ENCODE measurements around a stretch of chr1.

DNA sequence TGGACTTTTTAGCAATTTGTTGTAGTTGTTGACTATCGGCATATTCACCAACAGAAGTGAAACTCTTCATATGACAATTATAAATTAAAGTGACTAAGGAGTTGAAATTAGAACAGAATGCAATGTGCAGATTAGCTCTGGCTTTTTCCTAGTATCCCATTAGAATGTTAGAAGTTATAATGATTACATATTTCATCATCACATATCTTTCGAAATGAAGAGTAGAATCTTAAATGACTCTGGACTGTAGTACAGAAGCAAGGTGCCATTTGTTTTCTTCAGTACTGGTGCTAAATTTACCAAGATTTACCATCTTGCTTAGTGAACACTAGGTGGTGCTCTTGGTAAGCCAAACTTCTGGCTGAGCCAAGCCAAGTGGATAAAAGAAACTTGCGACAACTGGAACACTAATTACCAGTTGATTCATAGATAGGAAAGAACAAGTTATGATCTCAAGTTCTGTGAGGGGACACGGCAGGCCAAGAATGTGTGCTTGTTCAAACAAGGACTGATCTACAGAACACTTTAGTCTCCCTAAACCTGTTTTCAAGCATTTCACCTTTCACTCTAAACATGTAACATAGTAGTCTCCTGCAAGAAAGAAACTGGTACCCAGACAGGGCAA, 19.7 kb downstream of the SPRTN start:
- PRO-cap: no peak
- RAMPAGE, long total RNA, 3 experiments: no peak in any of the 3 experiments

DNA sequence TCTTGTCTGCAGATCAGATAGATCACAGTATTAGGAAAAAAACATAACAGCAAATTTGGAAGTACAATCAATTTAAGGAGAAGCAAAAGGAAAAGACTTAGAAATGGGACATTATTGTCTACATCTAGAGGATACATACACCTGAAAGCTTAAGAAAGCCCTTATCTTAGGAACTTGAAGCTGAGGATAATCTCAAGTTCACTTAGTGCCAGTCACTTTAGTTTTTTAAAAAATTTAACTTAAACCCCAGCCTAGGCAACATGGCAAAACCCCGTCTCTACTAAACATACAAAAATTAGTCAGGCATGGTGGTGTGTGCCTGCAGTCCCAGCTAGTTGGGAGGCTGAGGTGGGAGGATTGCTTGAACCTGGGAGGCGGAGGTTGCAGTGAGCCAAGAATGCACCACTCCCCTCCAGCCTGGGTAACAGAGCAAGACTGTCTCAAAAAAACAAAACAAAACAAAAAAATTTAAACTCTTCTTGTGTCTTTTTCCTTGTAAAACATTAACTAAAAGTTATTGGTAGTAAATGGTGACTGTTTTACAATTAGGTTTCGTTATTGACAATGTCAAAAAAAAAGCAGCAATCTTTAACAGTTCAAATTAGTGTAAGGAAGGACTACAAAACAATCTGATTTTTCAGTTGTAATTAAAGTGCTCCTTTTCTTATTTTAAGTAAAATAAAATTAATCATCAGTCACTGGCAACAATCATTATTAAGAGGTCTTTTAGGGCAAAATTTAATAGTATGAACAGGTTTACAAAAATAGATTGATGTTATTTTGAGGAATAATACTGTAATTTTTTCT, 27.3 kb downstream of the SPRTN start:
- PRO-cap: no peak
- RAMPAGE, long total RNA, 3 experiments: no peak in any of the 3 experiments

DNA sequence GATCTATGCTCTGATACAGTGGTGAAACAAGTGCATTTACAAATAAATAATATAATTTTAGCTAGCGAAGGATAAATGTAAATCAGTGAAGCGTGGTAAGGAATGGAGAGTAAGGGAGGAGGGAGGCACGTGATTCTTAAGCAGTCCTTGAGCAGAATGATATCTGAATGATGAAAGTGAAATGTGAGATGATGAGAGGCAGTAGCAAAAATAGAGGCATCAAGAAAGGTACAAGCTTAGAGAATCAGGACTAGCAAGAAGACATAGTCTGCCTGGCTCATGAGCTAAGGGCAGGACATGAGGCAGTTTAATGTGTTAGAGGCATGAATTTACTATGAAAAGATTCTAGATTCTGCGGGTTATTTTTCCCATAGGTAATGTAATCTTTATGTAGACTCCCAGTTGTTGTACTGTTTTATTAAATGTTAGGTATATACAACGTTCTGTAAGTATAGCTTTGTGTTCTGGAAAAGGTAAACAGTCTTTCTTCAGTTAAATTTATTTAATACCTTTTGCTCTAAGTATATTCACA, 6.4 kb downstream of the TSNAX start:
- PRO-cap: no peak
- RAMPAGE, long total RNA, 3 experiments: no peak in any of the 3 experiments

DNA sequence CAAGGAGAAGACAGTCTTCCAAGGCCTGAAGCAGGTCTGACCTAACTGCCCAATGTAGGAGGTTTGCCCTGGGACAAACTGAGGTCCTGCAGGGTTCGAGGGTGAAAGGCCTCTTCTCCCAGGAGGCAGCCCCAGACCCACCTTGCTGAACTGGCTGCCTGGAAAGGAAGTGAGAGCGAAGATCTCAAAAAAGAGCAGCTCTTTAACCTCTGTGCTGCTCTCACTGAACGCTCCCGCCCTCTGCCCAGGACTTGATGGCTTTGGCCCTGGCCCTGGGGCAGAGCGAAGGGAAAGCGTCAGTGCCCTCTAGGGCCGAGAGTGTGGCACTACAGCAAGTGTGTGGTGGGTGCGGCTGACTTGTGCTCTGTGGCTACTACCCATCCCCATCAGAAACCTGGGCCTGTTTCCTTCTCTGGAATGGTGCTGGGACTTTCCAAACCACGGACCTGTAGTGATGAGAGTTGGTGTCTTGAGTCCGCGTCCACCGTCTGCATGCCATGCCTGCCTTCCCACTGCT, 180.0 kb downstream of the DISC1 start:
- PRO-cap: no peak
- RAMPAGE, long total RNA, 3 experiments: no peak in any of the 3 experiments

DNA sequence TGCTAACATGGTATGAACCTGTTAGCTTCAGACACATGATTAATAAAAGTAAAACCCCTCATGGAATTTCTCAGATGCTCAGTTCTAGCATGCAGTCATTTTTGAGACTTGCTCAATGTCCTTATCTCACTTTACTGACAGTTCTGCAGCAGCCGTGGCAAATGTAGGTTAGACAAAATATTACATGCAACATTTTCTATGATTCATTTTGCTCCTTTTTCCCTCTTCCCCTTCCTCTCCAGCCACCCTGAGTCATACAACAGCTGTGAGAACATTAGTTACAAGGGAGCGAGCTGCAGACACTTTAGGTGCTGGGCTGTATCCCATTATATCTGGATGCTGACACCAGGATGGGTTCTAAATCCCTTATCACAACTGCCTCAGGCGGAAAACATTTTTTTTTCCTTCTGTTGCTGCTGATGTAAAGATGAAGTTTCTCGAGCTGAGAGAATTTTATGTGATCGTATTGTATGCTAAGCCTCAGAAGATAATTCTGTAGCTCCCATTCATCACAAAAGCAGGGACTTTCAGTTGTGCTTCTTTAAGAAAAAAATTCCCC, 344.8 kb downstream of the DISC1 start:
- PRO-cap: no peak
- RAMPAGE, long total RNA, 3 experiments: no peak in any of the 3 experiments

DNA sequence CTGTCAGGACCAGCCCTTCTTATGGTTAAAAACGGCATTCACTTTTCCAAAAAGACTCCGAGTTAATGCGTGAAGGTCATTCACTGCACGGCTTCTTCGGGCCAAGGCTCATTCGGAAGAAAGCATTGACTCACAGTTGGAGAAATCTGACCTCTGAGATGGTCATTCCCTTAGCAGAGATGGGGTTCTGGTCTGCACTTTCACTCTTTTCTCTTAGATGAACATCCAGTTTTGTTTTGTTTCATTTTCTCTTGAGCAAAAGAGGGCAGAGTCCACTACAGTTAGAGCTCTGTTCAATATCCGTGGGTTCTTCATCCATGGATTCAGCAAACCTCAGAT, 57.3 kb upstream of the SIPA1L2 start:
- PRO-cap: no peak
- RAMPAGE, long total RNA, 3 experiments: no peak in any of the 3 experiments

DNA sequence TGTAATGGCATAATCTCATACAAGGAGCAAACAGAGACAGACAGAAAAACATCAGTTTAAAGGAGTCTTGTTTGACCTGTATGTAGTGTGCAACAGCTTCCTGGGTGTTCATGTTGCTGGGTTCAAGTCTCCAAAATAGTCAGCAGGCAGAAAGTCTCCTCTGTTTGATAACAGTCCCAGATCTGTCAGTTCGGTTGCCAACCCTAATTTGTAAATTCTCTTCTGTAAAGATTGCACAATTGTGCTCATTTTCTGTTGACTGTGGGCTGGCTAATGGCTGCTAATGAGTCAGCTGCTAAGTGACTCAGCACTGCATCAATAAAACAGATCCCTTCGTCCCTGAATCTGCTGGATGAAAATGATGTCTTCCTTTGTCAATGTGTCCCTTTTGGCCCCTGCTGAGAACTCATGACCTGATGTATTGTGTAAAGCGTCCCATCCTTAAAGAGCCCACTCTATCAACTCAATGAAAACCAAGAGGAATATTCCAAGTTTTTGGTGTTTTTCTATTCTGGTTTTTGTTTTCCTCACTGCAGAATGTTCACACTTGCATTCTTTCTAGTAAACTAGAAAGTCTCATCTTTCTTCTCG, 74.8 kb upstream of the SIPA1L2 start:
- PRO-cap: no peak
- RAMPAGE, long total RNA, 3 experiments: no peak in any of the 3 experiments

GRCh38 chr1:232950952-232951228, 479 bp downstream of the NTPCR start:
- PRO-cap: no peak
- RAMPAGE, long total RNA, 3 experiments: no peak in any of the 3 experiments

DNA sequence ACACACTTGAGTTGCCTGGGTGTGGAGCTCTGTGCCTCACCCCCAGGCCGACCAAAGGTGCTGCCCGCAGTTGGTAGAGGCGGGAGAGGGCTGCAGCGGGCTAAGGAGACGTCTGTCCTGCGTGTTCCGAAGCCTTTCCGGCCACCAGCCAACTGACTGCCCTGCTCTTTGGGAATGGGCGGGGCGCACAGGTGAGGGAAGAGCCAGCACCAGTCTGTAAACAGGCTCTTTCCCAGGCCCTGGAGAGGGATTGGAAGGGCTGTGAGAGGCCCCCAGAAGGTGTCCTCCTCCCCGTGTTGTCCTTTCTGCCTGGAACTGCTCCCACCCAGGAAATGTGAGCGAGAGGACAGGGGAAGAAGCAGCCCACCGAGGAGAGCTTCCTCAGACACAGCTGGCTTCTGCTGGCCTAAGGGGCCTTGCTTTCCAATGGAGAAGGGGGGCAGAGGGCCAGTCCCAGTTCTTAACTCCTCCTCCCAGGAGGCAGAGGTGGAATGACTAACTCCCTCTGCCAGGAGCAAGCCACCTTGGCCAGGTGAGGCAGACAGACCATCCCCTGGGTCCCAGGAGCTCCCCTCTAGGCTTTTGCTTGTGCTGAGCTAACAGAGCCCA, 158.2 kb upstream of the COA6 start:
- PRO-cap: no peak
- RAMPAGE, long total RNA, 3 experiments: no peak in any of the 3 experiments

DNA sequence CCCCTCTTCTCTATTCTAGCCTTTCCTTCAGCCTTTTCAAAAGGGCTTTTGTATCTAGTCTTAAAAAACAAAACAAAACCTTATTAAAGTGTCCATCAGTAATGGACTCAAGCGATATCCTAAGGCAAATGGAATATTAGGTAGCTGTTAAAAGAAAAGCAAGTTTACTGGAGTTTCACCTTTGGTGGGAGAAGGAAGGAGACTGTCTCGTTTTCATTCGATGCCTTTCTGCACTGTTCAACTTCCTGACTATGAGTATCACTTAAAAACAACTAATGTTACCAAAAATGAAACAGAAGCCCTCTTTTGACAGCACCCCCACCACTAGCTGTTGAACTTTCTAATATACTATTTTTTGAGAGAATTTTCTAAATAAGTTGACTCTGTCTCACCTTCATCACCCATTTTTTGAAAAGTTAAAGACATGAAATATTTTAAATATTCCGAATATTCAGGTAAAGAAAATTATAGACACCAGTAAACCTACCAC, 28.8 kb downstream of the COA6 start:
- PRO-cap: no peak
- RAMPAGE, long total RNA, 3 experiments: no peak in any of the 3 experiments

- PRO-cap: no peak
- RAMPAGE, long total RNA, 3 experiments: no peak in any of the 3 experiments
These were observed 41.8 kb upstream of the TARBP1 start for GRCh38 chr1:234520657-234521265.

DNA sequence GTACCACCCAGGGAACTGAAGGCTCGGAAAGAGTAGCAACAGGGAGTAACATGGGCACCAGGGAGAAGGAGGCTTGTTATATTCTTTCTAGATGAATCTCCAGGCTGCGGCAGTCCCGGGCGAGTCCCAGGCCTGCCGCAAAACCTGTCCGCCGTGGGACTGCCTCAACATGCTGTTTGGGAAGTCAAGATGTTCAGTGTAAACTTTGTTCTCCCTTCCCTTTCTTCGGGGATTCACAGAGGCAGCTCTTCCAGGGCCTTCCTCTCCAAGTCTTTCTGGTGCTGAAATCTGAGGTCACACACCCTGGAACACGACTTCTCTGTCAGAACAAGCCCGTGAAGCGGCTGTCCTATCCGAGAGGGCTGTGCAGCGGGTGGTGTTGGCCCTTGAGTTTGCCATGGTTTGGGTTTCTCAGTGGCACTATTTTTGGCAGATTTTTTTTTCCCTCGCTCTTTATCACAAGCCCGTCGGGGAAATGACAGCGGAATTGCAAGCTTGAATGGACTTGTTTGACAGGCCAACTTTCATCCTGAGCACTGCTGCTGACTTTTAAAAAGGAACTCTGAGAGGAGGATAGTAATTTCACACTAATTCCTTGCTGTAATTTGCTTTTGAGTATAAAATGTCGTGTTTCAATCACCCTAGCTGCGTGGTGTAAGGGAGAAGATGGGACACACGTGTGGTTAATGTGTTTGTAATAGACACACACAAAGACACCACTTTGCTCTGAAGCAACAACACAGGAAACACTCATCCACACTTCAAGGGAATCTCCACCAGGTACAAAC, 60.0 kb upstream of the TARBP1 start:
- PRO-cap: unidirectional peak, minus-strand start at position 275 of the sequence
- RAMPAGE, long total RNA, 3 experiments: no peak in any of the 3 experiments

DNA sequence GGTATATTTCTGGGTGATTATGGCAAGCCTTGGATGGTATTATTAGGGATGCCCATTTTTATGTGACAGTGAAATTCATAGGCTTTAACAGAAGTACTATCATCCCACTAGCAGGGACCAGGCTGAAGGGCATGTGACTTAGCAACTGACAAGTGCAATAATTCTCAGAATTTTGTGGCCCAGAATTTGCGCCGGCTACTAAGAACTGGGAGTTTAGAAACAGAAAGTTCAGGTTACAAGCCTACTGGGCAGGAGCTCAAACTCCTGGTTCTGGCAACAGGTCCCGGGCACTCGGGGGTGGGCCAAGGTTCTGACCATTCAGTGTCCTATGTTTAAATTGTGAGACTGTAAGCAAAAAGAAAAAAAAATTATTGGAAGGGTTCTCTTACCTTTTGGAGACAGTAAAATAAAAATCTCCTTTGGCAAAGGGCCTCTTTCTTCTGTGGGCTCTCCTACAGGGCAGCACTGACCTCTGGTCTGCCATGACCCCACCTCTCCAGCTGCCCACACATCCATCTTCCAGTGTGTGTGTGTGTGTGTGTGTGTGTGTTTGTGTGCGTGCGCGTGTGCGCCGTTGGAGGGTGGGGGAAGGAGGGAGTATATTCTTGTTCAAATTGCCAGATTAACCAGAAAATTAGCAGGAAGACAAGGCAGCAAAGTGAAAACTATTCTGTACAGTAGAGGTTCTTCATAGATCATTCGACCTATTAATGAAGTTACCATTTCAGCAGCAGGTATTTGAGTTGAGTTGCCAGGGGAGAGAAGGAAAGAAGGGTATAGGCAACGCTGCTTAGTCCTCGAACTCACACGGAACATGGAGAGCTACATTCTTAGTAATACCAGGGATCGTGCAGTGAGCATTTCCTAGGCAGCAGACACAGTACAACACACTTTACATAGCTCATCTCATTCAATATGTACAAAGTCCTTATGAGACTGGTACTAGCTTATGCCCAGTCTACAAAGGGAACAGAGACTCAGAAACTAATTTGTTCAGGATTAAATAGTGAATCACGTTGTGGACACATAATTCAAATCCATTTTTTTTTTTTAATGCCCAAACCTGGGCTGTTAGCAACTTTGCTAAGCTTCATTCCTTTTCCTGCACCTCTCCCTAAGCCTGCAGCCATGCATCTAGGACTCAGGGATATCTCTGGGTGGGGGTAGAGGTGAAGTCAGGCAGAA, 25.9 kb downstream of the IRF2BP2 start:
- PRO-cap: no peak
- RAMPAGE, long total RNA, 3 experiments: no peak in any of the 3 experiments

GRCh38 chr1:234751065-234751896, 141.3 kb upstream of the IRF2BP2 start:
- PRO-cap: no peak
- RAMPAGE, long total RNA, 3 experiments: no peak in any of the 3 experiments

DNA sequence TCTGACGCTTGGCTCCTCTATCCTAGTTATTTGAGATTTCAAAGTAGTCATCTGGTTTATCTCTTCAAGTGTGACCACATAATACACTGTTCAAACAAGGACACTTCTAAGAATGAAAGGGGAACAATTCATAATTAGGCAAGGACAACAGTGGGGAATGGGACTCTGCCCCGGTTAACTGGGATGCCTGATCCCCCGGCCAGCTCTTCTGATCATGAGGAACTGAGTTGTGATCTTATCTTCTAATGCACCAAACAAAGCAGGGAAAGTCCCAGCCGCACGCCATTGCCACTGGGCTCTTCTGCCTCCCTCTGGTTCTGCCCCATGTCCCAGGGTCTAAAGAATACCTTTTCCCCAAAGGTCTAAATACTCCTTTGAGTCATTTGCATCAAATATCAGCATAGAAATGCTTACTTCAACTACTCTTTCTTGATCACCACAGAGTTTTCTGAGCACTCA, 158.2 kb upstream of the IRF2BP2 start:
- PRO-cap: no peak
- RAMPAGE, long total RNA, 3 experiments: no peak in any of the 3 experiments

DNA sequence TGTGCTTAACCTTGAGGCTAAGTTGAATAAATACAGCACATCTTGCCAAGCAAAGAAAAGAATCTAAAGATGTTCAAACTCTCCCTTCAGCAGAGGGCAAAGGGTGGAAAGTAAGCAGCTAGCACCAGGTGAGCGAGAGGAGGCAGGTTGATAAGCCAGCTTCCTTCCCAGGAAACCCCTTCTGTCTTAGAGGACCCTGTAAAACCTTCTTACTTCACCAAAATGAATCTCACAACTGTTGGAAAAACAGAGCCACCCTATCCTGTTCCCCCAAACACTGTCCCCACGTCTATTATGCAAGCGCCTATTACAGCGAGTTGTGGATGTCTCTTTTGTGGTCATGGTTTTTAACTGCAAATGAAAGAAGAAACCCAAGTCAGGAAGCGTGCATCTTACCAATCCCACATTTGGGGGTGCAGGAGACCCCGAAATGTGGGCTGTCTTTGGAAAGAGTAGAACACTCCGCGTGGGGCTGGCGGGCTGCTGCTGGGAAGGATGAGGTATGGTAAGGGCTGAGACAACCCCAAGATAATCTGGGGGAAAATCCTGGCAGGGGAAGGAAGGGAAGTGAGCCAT, 168.2 kb upstream of the IRF2BP2 start:
- PRO-cap: no peak
- RAMPAGE, long total RNA, 3 experiments: no peak in any of the 3 experiments

- PRO-cap: no peak
- RAMPAGE, long total RNA, 3 experiments: no peak in any of the 3 experiments
These were observed 215.7 kb upstream of the IRF2BP2 start for GRCh38 chr1:234825454-234826221.

DNA sequence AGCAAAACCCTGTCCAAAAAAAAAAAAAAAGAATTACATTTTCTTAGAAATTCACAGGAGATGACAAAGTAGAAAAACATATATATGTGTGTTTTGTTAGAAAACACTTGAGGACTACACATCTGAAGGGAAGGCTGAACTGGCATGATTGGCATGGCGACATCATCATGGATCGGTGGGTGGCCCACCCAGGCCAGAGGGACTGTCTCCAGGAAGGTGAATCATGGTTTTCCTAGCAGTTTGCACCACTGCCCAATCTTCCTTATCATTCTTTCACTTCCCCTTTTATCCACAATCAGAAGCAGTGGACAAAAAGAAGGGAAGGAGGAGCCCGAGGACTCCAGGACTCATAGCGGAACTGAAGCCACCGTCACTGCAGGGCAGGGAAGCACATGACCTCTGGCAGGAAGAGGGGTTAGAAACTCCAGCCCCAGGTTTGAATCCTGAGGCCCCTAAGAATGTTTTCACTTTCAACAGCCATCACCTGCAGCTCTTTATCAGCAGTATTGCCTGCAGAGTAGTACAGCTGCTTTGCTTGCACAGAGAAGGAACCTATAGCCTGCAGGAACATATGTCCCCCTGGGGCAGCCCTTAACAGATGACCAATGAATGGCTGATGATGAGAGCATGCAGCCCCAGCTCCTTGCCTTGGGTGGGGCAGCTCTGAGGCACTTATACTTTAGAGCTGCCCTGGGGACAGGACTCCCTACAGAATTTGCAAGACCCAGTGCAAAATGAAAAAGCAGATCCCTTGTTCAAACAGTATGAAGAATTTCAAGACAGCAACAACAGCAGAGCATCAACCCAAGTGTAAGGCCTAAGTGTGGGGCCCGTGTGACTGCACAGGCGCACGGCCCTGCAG, 241.6 kb upstream of the IRF2BP2 start:
- PRO-cap: no peak
- RAMPAGE, long total RNA, 3 experiments: no peak in any of the 3 experiments

DNA sequence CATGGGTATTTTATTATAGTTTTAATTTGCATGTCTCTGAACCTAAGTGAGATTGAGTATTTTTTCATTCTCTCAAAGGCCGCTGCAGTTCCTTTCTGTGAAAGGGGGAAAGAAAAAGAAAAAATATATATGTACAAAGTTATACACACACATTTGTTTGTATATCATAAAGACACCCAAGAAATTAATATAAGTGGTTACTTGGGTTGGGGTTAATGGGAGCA, 252.0 kb upstream of the IRF2BP2 start:
- PRO-cap: no peak
- RAMPAGE, long total RNA, 3 experiments: no peak in any of the 3 experiments

- PRO-cap: no peak
- RAMPAGE, long total RNA, 3 experiments: no peak in any of the 3 experiments
These were observed 153.5 kb downstream of the TOMM20 start for GRCh38 chr1:234974873-234975811.